ENCODE results near the genes HSF5 and USP32.

DNA sequence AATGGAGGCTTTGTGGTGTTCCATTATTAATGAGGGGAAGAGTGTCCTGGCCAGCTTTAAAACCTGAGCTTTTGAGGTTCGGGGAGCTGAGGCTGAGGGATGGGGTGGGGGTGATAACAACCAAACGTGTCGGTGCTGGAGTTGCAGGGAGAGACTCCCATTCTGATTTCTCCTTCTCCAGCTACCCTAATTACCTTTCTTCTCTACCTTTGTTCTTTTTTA lies 5.6 kb downstream of the DYNLL2 start:
- PRO-cap = no peak

DNA sequence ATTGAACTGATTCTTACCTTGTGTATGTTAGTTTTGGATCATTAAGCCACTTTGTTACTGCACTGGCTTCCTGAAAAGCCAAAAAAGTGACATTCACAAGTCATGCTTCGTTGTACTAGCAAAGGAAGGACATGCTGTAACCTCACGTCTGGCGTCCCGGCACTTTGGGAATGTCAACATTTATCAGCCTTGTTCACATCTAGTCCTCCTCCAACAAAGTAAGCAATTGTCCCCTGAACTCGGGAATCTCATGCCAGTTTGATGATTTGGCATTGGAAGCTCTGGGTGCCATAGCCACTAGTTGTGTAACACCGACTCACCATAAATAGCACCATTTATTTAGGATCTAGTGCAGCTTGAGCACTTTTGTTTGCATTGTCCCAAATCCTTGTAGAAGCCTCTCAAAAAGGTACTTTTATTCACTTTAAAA lies 802 bp upstream of the MKS1 start:
- PRO-cap = no peak

DNA sequence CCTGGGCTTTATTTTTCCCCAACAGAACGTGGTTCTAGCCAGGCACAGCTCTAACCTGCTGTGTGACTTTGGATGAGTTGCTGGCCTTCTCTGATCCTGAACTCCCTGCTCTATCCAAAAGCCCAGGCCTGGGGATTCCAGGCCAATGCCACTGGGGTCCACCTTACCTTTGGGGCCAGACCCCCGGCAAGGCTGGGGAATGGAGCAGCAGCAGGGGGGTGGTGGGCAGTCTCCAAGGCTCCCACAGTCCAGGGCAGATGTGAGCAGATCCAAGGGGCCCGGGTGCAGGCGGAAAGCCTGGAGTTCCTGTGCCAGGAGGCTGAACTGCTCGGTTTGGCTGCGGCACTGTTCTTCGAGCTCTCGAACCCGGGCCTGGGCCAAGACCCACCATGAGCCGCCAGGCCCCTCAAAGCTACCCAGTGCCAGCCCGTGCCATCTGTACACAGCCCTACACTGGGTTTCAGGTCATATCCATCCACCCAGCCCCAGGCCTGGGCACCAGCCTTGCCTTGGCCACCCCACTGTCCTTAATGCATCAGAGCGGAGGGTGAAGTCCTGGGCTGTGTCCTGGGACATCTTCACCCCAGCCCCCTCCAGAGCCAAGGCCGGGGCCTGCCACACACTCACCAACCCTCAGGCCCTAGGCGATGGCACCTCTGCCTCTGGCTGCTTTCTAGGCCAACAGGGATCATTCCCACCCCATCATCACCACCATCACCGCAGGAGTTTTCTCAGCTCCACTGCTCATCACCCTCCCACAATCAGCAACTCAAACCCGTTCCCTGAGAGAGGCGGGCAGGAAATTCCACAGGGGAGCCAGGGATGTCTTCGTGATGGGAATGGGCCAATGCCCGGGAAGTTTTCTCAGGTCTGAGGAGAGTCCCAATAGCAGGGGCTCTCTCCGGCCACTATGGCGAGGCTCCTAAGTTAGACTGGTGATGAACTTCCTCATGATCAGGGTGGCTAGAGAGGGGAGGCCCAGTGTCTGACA lies 9.4 kb downstream of the TSPOAP1 start:
- PRO-cap = no peak

GRCh38 chr17:58329335-58329645 lies 695 bp upstream of the TSPOAP1 start:
- PRO-cap = unidirectional peak, minus-strand start at chr17:58329435; bidirectional peak, plus-strand start at chr17:58329745, minus-strand start at chr17:58329524

DNA sequence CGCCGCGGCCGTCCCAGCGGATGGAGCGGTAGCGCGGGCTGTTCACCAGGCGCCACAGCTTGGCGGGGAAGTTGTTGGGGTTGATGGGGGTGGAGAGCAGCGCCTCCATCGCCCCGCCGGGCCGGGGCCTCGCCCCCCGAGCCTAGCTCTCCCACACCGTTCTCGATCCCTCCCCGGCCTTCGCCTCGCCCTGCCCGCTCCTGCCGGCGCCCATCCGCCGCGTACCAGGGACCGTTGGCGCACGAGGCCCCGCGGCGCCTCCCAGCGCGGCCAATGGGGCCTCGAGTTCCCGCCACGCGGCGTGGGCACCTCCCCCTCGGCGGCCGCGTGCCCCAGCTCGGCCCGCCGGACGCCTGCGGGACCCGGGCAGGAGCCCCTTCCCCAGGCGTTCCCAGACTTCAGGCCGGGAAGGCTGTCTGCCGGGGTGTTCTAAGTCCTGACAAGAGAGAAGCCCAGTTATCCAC lies at the start of gene HSF5:
Gene HSF5, minus strand, starts transcription at position 243 of the 464 bp plus-strand sequence.
- PRO-cap = no peak

DNA sequence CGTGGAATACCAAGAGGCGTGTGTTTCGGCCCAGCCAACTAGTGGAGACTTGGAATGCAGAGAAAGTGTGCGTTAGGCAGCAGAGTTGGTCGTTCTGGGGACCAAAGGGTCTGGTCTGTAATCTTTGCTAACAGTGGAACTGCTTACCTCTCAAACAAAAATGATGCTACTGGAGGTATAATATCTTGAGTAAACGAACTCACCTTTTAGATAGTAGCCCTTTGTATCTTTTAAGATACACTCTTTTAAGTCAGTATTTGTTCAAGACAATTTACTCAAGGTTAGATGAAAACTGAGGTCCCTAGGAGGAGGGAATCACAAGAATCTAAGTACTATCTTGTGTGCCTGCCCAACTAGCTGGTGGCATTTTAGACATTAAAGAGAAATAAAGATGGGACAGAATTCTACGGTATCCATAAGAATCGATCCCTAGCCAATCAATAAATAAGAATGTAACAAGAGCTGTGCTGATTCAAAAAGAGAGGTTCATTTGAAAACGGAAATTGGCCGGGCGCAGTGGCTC lies 483 bp upstream of the HSF5 start:
- PRO-cap = no peak

DNA sequence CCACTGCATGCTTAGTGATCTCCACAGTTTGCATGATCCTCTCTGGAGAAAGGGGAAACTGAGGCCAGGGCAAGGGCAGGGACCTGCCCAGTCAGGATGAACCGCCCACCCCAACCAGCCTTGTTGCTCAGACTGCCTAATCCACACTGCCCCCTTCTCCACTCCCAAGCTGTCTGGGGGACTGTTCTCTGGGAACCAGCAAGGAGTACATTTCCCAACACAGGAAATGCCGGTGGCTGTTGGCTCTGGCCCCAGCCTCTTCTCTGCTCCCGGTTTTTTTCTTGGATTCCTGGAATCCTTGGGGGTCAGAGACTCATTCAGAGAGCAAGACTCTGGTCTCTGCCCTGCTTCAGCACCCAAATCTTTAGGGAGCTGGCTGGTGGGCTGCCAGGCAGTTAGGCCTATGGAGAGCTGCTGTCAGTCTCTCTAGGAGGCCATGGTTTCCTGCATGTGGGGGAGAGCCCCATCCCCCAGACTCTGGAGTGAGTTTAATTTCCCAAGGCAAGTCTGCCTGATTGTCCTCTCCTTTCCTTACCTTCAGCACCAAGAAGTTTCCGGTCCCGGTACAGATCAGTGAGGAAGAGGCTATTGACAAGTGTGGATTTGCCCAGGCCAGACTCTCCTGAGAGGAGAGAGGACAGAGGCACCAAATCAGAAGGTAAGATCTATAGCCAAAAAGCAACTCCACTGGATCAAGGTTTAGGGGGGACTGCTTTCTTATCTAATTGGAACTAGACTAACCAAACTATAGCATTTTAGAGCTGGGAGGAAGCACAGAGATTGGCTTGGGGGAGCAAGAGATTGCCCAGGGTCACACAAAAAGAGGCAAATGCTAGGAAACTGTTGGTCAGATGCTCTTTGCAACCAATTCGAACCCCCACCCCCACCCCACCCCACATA lies 11.0 kb upstream of the MTMR4 start:
- PRO-cap = no peak

DNA sequence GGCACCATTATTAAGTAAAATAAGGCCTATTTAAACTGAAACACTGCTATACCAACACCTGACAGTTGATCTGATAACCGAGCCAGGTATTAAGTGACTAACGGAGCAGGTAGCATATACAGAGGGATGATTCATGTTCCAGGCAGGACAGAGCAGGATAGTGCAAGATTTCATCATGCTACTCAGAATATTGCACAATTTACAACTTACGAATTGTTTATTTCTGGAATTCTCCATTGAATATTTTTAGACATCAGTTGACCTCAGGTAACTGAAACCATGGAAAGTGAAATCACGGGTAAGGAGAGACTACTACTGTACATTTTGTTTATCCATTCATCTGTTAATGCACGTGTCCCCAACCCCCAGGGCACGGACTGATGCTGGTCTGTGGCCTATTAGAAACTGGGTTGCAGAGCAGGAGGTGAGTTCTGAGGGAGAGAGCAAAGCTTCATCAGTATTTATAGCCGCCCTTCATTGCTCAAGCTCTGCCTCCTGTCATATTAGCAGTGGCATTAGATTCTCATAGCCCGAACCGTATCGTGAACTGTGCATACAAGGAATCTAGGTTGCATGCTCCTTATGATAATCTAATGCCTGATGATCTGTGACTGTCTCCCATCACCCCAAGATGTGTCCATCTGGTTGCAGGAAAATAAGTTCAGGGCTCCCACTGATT lies 14.4 kb upstream of the PPM1E start:
- PRO-cap = no peak

- PRO-cap = no peak
These were observed 15.6 kb upstream of the YPEL2 start for GRCh38 chr17:59315886-59316160.

DNA sequence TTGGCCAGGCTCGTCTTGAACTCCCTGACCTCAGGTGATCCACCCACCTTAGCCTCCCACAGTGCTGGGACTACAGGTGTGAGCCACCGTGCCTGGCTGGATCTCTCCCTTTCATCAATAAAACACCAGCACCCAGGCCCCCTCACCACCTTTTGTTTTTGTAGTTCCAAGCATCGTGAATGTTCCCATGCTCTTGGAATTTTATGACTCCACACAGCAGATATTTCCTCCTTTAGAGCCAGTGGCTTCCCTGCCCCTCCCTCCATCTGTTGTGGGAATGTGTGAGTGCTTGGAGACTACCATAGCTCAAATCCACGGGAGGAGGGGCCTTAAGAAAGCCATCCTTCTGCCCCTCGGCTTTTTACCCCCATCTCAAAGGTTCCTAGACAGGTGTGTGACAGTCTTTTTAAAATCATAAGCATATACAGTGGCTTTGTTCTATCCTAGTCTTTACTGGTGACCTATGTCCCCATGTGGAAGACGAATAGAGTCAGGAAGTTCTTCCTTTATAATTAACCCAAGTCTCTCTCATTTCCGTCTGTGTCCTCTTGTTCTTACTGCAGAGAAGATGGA lies 47.2 kb downstream of the YPEL2 start:
- PRO-cap = no peak

GRCh38 chr17:59469682-59470436 lies 95.6 kb upstream of the DHX40 start:
- PRO-cap = no peak

GRCh38 chr17:59755925-59756672 lies 48.6 kb downstream of the VMP1 start:
- PRO-cap = no peak

DNA sequence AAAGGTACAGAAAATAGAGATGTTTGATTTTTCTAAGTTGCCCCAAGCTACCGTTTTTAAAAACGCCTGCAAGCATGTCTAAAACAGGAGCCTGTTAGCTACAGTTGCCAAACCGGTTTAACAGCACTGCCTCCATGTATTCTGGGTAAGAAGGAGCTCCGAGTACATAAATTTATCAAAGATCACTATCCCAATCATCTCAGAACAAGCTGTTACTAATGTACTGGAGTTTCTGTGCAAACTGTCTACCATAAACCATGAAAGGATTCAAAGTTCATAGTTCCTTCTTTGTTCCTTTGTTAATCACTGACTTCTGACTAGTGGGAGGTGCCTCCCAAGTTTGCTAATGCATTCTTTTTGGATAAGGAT lies 55.4 kb downstream of the TUBD1 start:
- PRO-cap = no peak

- PRO-cap = no peak
These were observed 13.1 kb upstream of the HEATR6 start for GRCh38 chr17:60091757-60092194.

DNA sequence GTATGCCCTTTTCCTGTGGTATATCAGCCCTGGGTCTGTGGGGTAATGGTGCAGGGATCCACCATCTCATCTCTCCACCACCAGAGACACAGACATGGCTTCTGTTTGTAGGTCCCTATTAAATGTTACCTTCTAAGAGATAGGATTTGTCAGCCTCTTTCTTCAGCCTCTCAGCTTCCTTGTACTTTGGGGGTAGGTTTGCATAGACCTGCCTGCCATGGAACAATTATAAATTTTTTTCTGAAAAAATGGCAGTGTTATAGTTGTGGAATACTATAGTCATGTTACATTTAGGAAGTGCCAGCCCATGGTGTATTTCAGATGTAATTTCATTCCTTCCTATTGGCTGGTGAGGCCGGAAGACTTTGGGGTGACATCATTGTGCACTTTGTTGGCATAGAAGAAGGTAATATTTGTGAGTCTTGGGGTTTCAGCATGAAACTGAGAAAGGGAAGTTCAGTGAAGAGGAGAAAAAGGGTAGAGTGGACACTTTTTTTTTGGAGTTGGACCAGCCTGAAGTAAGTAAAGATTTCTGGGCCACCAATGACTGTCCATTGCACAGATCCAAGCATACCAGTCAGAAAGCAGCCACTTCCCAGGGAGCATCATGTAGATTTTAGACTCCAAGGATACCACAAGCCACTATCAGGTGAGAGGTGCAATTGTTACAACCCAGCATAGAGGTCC lies 16.0 kb upstream of the HEATR6 start:
- PRO-cap = no peak

DNA sequence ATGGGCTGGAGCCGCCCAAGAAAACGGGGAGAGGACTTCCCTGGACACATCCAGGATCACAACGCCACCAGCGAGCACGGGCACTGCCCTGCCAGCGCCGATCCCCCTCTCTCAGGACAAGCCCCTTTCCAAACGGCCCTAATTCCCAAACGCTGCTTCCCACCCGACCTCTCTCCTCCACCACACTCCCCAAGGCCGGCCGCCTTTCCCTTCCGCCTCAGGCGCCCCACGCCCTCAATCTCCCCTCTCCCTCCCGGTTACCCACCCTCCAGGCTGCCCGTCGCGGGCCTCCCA lies 428 bp downstream of the USP32 start:
- PRO-cap = unidirectional peak, minus-strand start at position 184 of the sequence; unidirectional peak, minus-strand start at position 242 of the sequence

- PRO-cap = unidirectional peak, minus-strand start at chr17:60391954; unidirectional peak, minus-strand start at chr17:60391974; unidirectional peak, minus-strand start at chr17:60392067; bidirectional peak, plus-strand start at chr17:60392394, minus-strand start at chr17:60392122; unidirectional peak, plus-strand start at chr17:60392503; unidirectional peak, plus-strand start at chr17:60392627
These were observed at the start of gene USP32 for GRCh38 chr17:60391852-60392797. Gene USP32, minus strand, starts transcription at chr17:60392133.

DNA sequence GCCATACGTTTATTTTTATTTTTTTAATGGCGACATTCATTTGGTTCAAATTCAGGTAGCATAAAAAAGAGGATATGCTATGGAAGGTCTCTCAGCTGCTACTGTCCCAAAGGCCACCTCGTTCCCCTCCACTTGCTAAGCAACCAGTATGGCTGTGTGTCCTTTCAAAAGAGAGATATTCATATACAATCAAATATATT lies 25.7 kb downstream of the PPM1D start:
- PRO-cap = no peak

DNA sequence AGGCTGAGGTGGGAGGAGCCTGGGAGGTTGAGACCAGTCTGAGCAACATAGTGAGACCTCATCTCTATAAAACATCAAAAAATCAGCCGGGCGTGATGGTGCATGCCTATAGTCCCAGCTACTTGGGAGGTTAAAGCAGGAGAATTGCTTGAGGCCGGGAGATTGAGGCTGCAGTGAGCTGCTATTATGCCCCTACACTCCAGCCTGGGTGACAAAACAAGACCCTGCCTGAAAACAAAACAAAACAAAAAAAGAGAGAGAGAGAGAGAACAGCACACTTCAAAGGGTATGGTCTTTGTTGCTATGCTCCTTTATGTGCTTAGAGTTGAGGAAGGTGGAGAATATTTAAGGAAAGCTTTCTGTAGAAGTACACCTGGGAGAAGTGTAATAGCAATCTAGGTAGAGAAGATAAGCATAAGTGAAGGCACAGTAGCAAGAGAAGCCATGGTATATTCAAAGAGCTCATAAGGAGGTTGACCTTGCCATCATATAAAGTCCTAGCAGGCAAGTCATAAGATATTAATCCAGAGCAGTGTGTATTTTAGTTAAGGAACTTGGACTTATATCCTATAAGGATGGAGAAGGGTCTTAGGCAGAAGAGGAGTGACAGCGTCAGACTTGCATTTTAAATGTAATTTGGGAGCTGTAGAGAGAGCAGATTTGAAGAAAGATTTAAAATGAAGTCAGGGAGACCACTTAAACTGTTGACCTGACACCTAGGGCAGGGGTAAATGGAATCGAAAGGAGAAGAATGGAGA lies 210.6 kb upstream of the TBX2 start:
- PRO-cap = no peak

- PRO-cap = no peak
These were observed 160.3 kb upstream of the TBX2 start for GRCh38 chr17:61239285-61239771.